Melanocyte of skin (primary cell): ENCODE measurements around a stretch of chr12.

GRCh38 chr12:120697605-120698404 lies 10.9 kb downstream of the MLEC start:
- CAGE, long polyA plus RNA, 2 experiments, result no peak in any of the 2 experiments

GRCh38 chr12:120701018-120701729 lies 9.1 kb upstream of the UNC119B start:
- CAGE, long polyA plus RNA, 2 experiments, result no peak in any of the 2 experiments

DNA sequence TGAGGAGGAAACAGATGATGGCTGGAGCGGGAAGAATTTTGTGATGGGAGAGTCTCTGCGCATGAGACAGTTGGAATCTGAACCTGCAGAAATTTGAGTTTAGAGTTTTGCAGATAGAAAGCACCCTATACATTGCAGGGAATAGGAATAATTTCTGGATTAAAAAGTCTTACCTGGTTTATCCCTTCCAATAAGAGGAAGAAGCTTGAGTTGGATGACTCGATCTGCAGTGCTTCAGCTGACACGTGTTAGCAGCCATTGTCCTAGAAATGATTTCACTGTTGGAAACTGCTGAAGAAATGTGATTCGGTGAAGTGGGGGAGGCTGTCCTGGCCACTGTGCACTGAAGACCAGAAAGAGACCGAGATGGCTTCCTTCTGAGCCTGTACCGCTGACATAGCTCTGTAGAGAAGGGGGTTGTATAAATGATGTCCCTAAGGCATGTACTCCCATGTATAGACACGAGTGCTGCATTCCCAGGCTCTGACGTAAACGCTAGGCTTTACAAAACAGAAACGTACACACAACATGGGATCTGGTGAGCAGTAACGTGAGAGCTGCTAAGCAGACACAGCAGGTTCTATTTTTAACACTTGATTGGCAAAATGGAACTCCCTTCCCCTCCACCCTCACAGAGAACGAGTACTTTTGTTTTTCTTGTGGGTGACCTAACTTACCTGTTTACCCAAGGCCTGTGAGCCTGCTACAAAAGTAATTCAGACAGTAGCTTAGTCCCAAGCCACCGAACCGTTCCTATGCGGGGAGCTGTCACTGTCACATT lies 35.8 kb downstream of the ACADS start:
- CAGE, long polyA plus RNA, 2 experiments, result no peak in any of the 2 experiments

- CAGE, long polyA plus RNA, 2 experiments, result no peak in any of the 2 experiments
Observed at GRCh38 chr12:120874965-120875518, 29.1 kb downstream of the SPPL3 start.

GRCh38 chr12:120904563-120904974 lies 411 bp upstream of the SPPL3 start:
- CAGE, long polyA plus RNA, 2 experiments, result no peak in any of the 2 experiments

- CAGE, long polyA plus RNA, 2 experiments, result no peak in any of the 2 experiments
Observed at GRCh38 chr12:121124330-121124915, 8.3 kb upstream of the P2RX7 start.

GRCh38 chr12:121231882-121232950 lies 22.3 kb downstream of the P2RX4 start:
- CAGE, long polyA plus RNA, 2 experiments, result no peak in any of the 2 experiments

- CAGE, long polyA plus RNA, 2 experiments, result no peak in any of the 2 experiments
Observed at GRCh38 chr12:121261672-121262416, 34.7 kb downstream of the CAMKK2 start.

DNA sequence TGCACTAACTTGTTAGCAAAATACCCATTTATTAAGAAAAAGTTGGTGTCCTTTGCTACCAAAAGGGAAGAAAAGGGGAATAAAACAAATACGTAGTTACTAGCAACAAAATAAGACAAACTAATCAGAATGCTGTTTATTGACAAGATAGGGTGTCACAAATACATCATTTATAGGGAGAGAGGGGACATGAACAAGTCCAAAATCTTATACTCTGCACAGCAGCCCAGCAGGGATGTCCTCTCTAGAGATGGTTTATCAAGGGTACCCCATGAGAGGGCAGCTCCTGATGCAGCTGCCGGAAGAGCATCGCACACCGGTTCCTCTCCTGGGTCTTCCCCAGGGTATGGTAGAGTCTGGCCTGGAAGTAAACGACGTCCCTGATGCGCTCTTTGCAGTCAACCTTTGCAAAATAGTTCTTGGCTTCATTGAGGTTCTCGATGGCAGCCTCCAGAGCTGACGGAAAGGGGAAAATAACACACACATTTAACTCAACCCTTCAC lies 11.8 kb upstream of the CAMKK2 start:
- CAGE, long polyA plus RNA, 2 experiments, result no peak in any of the 2 experiments

GRCh38 chr12:121466225-121466854 lies 66.4 kb downstream of the RNF34 start:
- CAGE, long polyA plus RNA, 2 experiments, result no peak in any of the 2 experiments

GRCh38 chr12:121523603-121524058 lies 57.2 kb downstream of the KDM2B start:
- CAGE, long polyA plus RNA, 2 experiments, result no peak in any of the 2 experiments

- CAGE, long polyA plus RNA, 2 experiments, result no peak in any of the 2 experiments
Observed at GRCh38 chr12:121535796-121536334, 45.0 kb downstream of the KDM2B start.

DNA sequence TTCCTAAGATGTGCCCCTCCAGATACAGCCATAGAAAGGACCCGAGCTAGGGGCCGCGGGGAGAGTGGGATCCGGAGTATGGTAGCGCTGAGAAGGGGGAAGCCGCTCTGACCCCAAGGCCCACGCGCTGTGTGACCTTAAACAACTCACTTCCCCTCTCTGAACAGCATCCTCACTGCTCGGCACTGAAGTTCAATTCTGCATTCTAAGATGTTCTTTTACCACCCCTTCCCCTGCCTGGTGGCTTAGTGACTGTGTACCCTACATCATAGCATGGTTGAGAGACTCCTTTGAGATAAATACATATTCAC lies 42.6 kb downstream of the KDM2B start:
- CAGE, long polyA plus RNA, 2 experiments, result no peak in any of the 2 experiments

DNA sequence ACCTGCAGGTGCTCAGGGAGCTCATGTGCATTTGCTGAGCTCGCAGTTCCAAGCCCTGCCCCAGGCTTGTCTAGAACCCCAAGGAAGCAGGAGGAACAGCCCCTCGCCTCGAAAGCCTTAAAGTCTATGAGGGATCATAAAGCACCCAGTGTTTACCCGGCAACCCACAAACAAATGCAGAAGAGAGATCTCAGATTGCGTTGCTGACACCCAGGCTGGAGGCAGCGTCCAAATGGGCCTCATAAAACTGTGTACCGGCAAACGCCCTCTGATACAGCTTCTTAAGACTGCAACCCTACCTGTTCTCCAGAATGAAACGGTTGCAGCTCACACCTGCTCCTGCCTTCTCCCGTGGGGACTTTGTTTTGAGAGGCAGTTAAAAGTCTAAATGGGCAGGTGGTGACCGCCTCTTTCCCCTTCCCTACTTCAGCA lies 6.7 kb downstream of the KDM2B start:
- CAGE, long polyA plus RNA, 2 experiments, result no peak in any of the 2 experiments

DNA sequence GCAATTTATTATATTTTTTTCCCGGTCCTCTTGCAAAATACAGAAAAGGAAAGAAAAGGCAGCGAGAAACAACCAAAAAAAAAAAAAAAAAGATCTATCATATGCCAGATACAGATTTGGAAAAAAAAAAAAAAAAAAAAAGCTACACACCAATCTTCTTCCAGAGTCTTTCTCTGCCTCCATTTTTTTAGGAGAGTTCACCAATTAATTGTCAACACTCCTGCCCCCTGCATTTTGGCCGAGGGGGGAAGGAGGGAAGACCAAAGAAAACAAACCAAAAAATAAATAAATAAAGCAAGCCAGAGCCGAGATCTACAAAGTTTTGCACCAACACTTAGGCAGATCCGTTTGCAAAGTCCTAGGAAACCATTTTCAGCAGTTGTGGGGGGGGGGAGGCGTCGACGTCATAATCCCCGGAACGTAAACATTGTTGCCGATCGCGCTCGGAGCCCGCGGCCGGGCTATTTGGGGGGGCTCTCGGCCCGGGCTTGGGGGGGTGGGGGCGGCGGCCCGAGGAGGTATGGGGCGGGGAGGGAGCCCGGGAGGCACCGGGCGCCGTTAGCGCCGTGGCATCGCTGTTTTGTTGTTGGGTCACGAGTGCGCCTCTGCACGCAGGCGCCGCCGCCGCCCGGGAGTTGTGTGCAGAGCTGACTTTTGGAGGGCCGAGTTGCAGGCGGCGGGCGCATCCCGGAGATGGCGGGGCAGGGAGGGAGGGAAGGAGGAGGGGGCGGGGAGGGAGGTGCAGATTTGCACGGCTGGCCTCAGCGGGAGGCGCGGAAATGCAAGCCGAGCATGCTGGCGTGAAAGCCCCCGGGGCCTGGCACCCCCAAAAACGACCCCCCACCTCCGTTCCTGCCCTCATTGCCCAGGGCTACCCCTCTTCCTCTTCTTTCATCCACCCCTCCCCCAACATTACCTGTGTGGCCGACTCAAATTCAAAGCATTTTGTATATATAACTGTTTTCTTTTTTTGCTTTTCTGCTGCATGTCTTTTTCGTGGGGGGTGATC lies 649 bp downstream of the KDM2B start:
- CAGE, long polyA plus RNA, 2 experiments, result no peak in any of the 2 experiments

DNA sequence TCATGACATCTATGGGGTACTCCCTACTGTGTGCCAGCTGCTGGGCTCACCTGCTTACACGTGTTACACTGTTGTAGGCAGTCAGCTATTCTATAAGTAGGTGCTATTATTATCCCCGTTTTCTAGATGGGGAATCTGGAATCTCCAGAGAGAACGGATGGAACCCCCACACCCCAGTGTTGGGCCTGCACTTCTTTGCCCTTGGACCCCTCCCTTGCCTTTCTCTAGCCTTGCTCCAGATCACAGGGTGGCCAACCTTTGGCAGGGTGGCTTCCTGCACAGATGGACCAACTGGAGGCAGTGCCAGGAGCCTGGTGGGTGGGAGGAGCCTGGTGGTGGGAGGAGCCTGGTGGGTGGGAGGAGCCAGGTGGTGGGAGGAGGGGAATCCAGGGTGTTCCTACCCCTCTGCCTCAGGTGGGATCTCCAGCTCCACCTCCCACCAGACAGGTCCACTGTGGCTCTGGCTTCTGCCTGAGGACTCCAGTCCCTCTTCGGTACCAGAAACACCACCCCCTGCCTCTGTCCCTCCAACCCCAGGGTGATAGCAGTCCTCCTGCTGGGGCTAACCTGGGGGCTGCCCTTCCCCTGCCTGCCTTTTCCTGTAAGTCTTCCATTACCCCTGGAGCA lies 30.5 kb upstream of the KDM2B start:
- CAGE, long polyA plus RNA, 2 experiments, result no peak in any of the 2 experiments

DNA sequence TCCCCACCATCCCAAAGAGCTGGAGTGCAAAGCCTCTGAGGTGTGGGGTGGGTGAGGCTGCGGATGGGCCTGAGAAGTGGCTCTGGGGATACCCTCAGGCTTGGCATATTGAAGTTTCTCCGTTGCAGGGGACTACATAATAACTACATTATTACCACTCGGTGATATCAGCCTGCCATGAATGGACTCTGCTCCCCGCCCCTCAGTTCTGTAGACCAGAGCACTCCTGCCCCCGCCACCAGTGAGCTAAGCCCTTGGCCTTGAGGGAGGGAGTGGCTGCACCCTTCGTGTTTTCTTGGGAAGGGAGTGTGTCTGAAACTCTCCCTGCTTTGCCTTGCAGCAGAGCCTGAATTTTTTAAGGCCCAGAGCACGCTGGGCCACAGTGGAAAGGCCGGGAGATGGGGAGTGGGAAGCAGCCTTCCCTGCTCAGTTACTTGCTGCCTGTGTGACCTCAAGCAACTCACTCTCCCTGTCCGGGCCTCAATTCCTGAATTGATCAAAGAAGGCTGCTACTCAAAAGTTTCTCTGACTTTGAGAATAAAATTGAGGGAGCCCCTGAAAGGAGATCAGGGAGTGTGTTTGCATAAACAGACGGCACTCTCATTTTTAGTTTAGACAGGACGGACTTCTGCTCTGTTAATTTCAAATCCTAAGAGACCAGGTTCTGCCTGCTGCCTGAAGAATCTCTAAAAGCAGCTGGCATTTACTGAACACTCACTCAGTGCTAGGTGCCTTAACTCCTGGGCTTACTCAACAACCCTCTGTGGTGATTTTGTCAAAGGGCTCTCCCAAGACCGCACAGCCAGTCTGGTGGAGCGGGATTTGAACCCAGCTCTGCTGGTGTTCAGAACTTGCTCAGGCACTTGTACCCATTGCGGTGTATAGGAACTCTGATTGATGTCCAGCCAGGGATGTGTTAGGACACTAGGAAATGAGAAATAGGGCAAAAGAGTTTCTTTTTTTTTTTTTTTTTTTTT lies 41.2 kb downstream of the MORN3 start:
- CAGE, long polyA plus RNA, 2 experiments, result no peak in any of the 2 experiments

DNA sequence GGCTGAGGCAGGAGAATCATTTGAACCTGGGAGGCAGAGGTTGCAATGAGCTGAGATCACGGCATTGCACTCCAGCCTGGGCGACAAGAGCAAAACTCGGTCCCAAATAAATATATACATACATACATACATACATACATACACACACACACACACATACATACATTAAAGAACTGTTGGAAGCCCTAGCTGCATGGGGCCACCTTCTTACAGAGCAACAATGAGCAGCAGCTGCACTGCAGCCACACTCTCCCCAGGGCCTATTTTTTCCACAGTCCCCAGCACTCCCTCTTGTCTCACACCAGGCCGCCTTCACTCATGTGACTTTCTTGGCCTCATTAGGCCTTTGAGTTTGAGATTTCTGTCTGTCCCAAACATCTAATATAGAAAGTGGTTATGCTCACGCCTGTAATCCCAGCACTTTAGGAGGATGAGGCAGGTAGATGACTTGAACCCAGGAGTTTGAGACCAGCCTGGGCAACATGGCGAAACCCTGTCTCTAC lies 22.6 kb downstream of the MORN3 start:
- CAGE, long polyA plus RNA, 2 experiments, result no peak in any of the 2 experiments

DNA sequence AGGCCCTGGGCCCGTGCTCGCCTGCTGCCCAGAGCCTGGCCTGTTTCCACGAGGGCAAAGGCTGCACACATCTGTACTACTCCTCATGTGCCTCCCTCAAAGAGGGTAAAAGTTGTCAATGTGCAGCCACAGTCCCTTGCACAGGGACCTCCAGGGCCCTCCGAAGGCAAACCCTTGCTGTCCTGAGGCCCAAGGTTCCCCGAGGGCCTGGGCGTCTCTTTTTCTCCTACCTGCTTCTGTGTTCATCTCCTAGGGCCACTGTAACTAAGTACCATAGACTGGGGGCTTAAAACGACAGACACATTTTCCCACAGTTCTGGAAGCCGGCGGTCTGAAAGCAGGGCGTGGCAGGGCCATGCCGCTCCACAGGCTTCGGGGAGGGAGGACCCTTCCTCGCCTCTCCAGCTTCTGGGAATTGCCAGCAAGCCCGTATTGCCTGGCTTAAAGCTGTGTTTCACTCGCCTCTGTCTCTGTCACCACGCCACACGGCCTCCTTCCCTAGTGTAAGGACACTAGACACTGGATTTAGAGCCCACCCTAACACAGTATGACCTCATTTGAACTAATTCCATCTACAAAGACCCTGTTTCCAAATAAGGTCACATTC lies 39.2 kb downstream of the RHOF start:
- CAGE, long polyA plus RNA, 2 experiments, result no peak in any of the 2 experiments

- CAGE, long polyA plus RNA, 2 experiments, result no peak in any of the 2 experiments
Observed at GRCh38 chr12:121769763-121770366, 23.6 kb downstream of the RHOF start.